Measurements from ENCODE around the gene IQCG.

- RRBS: no CpG with 5 or more reads among the region's 3 CpGs
Observed at GRCh38 chr3:197004114-197004227, 25.6 kb downstream of the MELTF start.

DNA sequence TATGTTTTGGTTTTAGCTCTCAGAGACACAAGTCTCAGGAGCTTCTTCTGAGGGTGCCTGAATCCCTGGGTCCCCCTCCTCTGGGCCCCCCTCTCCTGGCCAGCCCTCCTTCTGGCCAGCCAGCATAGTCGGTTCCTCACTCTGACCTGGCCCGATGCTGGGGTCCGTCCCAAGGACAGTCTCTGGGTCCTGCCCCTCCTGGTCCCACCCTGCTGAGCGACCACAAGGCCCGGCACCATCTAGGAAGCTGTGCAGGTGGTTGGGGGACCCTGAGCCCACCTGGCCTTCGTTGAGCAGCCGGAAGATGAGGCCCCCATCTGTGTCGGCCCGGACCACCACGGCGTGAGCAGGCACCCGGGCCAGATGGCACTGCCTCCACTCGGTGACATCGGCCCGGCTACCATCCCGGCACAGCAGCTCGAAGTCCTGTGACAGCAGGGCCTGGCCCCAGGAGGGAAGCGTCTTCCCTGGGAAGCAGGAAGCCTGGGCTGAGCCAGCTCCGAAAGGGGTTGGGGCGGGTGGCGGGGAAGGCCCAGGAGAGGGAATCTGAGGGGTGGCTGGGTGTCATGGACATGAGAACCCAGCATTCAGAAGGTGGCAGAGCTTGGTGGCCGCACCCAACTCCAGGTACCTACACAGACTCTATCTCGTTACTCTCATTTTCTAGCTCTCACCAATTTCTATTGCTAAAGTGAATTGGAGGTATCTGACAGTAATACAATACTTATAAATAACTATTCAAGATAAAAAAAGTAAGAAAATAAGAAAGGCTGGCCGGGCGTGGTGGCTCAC lies 12.6 kb downstream of the MELTF start:
- RRBS: 95% methylated on average over 6 of the region's 25 CpGs

DNA sequence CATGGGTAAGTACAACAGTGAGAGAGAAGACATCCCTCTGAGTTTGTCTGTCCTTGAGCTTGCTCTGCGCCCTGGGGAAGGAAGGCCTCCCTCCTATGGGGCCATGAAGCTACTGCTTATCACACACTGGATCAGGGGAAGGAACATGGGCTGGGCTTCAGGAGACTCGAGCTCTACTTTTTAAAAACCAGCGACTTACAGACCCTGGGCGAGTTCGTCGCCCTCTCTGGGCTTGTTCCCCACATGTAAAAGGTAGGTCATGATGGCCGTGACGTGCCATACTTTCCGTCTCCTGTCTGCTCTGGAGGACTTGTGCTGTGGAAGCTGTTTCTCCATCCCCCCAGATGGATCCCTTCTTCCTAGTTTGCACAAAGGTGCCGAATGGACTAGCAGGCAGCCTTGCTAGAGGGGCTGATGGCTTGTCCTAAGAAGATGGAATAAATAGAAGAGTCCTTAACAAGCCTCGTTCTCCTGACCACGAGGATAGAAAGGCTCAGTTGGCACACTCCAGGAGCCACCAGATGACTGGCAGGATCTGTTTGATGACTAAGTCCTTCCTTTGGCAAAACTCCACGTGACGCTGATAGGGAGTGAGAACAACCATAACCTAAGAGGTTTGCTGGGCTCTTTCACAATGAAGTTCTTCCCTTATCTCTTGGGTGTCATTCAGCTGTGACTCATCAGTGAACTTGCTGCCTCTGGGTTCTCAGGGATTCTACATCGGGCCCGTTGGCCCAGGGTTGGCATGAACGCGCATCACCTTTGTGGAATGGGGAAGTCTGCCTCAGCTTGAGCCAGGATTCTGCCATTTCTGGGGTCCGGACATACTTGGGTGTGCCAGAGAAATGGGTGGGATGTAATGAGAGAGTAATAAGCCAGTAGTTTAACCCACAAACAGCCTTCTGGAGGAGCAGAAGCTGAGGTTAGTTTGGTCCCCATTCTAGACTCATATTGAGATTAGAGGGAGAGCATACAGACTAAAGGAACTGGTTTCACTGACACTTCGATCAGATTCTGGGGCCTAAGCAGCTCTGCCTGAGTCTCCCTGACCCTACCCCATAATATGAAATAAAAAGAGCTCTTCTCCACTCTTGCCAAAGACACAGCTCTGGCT lies 1.7 kb upstream of the MELTF start:
- RRBS: no CpG with 5 or more reads among the region's 20 CpGs

DNA sequence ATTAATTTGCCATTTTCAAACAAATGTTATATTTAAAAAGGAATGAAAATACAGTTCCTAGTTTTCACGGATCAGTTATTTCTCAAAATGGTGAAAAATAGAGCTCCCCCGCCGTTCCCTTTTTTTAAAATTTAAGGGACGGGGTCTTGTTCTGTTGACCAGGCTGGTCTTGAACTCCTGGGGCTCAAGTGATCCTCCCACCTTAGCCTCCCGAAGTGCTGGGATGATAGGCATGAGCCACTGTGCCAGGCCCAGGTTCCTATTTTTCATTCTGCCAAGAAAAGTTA lies 30.5 kb upstream of the MELTF start:
- RRBS: no CpG with 5 or more reads among the region's 5 CpGs

DNA sequence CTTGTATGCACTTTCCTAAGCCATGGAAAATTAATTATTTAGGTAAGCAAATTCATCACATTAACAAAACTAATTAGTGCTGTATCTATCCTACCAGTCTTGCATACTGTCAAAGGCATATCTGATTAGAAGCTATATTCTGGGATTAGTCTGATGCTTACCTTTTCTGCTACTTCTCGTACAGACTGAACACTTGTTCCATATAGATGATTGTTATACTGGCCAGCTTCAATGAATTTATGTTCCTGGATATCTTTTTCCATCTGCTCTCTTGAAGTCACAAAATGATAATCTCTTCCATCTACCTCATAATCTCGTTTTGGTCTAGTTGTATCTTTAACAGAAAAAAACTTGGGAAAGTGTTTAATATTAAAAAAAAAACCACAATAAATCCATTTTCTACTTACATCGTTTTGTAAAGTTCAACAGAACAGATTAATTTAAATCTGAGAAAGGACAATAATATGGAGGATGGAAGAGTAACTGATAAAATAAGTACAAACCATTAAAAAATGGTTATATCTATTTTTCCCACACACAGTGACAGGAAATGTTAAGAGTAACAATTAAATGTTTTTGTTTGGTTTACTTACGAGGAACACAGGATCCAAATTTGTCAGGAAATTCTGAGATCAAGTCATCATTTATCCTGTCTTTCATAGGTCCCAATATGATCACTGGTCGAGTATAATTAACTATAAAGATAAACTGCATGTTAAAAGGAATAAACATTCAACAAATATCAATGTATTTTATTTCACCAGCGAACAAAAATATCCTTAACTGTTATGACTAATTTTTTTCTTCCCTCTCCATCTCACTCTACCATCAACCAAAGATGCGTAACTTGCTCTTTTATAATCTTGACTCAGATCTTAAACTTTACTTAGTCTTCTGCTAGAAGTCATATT lies 35.8 kb upstream of the MELTF start:
- RRBS: no CpG with 5 or more reads among the region's 7 CpGs

GRCh38 chr3:197119251-197119969 lies 89.8 kb upstream of the MELTF start:
- RRBS: no CpG with 5 or more reads among the region's 3 CpGs

GRCh38 chr3:197139979-197140491 lies 110.4 kb upstream of the MELTF start:
- RRBS: no CpG with 5 or more reads among the region's 6 CpGs

DNA sequence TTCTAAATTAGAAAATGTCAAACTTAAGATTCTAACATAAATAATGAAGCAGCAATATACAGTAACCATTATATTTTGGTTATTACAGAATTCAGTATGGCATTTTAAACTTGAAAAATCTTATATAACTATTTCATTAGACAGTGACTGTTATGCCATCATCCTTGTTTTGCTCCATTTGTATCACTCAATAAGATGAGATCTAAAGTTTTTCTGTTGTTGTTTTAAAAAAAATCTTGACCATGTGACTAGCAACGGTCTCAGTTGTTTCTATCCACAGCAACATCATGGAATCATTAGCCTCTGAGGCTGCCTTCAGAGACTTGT lies 129.9 kb downstream of the DLG1 start:
- RRBS: no CpG with 5 or more reads among the region's 1 CpG

- RRBS: no CpG with 5 or more reads among the region's 6 CpGs
Observed at GRCh38 chr3:197444076-197444417, 111.7 kb downstream of the BDH1 start.

GRCh38 chr3:197478513-197479454 lies 77.0 kb downstream of the BDH1 start:
- RRBS: no CpG with 5 or more reads among the region's 9 CpGs

DNA sequence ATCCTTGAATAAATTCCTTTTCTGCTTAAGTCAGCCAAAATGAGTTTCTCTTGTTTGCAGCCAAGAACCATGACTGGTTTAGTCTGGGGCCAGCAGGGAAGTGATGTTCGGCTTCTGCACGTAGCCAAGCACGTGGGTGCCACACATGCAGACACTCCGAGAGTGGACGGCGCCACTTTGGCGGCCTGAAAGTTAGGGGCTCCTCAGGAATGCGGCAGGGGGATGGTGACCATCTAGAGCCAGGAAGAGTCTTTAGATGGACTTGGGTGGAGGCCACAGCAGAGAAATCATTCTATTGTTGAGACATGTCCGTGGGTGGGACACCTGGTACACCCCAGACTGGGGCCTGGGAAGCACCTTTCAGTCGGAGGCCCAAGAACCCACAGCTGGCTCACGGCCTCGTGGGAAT lies 60.9 kb downstream of the BDH1 start:
- RRBS: no CpG with 5 or more reads among the region's 12 CpGs

- RRBS: no CpG with 5 or more reads among the region's 12 CpGs
Observed at GRCh38 chr3:197513921-197514586, 41.7 kb downstream of the BDH1 start.

DNA sequence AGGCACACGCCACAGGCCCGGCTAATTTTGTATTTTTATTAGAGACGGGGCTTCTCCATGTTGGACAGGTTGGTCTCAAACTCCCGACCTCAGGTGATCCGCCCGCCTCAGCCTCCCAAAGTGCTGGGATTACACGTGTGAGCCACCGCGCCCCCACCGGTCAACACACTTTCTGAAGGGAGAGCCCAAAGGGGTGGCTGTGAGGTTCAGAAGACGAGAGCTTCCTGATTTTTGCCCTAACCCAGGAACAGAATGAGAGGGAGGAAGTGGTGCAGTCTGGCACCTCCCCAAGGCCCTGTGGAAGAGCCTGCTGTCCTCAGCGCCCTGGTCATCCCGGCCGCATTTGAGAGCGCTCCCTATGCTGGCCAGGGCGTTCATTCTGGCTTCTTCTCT lies 13.1 kb downstream of the BDH1 start:
- RRBS: no CpG with 5 or more reads among the region's 16 CpGs

- RRBS: no CpG with 5 or more reads among the region's 26 CpGs
Observed at GRCh38 chr3:197749045-197749597, 562 bp upstream of the FYTTD1 start.

- RRBS: no CpG with 5 or more reads among the region's 38 CpGs
Observed at GRCh38 chr3:197750550-197751209, 997 bp downstream of the FYTTD1 start.

GRCh38 chr3:197809124-197809894 lies 18.3 kb downstream of the LRCH3 start:
- RRBS: no CpG with 5 or more reads among the region's 3 CpGs

- RRBS: under 1% methylated on average over 11 of the region's 22 CpGs
Observed at GRCh38 chr3:197959658-197960143, at the start of gene IQCG. Gene IQCG, minus strand, starts transcription at chr3:197959991.

DNA sequence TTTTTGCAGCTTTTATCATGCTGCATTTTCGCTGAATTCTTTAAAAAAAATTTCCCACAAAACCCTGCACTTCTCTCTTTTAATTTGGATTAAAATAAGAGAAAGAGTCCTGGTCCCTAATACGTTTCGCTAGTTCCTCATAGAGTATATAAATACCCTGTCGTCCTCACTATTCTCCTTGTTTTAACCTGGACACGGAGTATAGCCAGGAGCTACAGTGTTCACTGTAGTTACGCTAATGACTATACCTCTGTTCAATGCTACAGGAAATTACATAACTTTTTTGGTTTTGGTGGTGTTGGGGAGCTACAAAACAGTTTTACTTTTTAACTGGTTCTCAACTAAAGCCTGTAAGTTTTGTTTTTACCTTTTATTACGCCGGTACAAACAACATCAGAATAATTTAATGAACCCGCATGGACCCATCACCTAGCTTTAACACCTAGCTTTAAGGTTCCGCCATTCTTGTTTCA lies 1.5 kb downstream of the LMLN start:
- RRBS: no CpG with 5 or more reads among the region's 10 CpGs

- RRBS: no CpG with 5 or more reads among the region's 3 CpGs
Observed at GRCh38 chr3:198038863-198039432, 78.9 kb downstream of the LMLN start.

- RRBS: no CpG with 5 or more reads among the region's 11 CpGs
Observed at GRCh38 chr3:198158109-198158502, 198.1 kb downstream of the LMLN start.

All from non-pigmented ciliary epithelial cell (primary cell).